Gallbladder (tissue), 1 donor: ENCODE results near the genes CCDC54, BBX, NECTIN3 and ZBED2.

DNA sequence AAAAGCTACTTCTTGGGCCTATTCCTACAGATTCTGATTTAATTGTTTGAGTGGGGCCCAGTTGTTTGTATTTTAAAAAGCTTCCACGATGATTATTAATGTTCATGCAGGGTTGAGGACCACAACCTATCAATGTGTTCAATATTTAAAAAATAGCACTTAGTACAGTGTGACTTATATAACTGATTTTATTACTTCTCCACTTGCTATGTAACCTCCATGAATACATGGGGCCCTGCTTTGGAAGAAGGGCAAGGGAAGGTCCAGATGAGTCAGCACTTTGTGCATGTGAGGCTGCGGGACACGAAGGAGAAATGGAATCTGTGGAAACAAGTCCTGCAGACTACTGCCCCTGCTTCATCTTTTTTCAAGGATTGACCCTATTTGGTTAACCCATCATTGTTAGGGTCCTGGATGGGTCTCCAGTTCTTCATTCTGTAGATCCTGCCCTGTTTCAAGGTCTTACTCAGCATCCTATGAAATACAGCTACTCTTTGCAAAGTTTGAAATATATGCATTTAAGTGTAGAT lies 1.6 kb downstream of the NXPE3 start:
- PRO-cap: no peak

GRCh38 chr3:101851088-101851638 lies 1.8 kb downstream of the NFKBIZ start:
- PRO-cap: no peak

GRCh38 chr3:101963910-101964290 lies 114.6 kb downstream of the NFKBIZ start:
- PRO-cap: no peak

- PRO-cap: no peak
These were observed 264.3 kb downstream of the NFKBIZ start for GRCh38 chr3:102113584-102114111.

DNA sequence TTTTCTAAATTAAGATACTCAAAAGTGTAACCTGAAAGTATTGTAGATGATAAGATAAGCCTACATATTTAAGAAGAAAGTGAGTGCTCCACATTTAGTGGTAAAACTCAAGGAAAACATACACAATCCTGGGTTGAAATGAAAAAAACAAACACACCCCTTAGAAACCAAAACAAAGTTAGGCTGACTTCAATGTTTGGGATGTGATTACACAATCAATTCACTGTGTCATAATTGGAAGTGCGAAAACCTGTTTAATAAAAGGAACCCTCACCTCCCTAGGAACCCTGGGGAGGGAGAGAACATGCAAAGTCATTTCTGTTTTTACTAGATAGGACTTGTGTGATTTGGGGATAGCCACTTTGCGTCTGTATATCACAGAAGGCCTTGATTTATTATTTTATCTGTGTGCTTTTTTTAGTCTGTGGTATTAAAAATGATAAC lies 274.9 kb downstream of the NFKBIZ start:
- PRO-cap: no peak

DNA sequence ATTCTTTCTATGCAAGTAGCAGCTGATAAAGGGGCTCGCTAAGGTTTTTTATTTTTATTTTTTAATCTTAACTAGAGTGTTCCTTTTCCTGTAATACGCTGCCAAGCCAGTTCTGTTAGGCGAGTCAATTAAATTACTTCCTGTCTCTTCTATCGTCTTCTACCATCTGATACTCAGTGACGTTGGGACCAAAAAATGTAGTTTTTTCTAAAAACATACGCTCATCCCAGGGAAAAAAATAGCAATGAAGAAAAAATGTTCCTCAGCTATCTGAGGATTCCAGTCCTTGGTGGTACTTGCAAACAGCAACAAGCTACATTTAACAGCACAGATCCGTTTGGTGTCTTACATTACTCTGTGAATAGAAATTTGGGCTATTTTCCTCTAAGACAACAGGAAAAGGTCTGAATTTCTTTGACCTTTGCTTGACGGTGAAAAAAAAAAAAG lies 254.6 kb upstream of the ZPLD1 start:
- PRO-cap: bidirectional peak, plus-strand start at position 282 of the sequence, minus-strand start at position 97 of the sequence

- PRO-cap: no peak
These were observed 203.4 kb downstream of the ALCAM start for GRCh38 chr3:105569992-105570660.

DNA sequence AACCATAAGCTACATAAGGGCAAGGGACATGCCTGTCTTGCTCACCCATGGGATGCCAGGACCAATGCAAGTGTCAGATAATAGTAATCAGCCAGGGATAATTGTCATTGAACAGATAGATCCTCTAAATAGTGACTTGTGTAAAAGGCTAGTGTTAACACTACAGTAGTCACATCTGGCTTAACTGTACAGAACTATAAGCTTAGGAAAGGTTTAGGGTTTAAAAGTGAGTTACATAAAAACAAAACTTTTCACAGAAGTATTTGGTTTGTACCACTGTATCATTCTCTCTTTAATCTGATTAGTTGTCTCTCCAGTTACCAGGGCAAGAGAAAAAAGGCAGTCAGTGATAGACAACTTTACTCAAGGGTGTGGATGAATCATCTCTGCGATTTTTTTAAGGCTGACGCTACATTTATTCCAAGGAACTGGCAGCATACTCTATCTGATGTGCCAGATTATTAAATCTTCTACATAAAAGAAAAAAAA lies 122.0 kb downstream of the CBLB start:
- PRO-cap: no peak

DNA sequence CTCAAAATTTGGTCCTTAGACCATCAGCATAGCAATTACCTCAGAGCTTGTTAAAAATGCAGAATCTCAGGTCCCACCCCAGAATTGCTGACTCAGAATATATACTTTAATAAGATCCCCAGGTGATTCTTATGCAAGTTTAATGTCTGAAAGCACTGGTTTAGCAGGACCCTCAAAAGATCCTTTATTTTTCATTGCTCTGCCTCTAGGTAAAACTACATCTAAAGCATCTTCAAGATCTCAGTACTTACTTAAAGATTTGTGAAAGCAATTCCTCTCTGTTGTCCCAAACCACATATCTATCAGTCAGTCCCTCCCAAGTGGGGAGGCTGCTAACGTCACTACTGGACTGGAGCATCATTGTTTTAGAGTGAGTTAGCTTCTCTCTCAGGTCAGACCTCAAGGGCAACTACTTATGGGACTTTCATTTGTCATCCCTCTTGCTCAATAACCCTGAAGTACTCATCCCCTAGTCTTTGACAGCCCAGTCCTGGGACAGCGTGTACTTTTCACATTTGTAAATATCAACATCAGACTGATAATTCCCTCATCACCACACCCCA lies 76.7 kb downstream of the CBLB start:
- PRO-cap: no peak

DNA sequence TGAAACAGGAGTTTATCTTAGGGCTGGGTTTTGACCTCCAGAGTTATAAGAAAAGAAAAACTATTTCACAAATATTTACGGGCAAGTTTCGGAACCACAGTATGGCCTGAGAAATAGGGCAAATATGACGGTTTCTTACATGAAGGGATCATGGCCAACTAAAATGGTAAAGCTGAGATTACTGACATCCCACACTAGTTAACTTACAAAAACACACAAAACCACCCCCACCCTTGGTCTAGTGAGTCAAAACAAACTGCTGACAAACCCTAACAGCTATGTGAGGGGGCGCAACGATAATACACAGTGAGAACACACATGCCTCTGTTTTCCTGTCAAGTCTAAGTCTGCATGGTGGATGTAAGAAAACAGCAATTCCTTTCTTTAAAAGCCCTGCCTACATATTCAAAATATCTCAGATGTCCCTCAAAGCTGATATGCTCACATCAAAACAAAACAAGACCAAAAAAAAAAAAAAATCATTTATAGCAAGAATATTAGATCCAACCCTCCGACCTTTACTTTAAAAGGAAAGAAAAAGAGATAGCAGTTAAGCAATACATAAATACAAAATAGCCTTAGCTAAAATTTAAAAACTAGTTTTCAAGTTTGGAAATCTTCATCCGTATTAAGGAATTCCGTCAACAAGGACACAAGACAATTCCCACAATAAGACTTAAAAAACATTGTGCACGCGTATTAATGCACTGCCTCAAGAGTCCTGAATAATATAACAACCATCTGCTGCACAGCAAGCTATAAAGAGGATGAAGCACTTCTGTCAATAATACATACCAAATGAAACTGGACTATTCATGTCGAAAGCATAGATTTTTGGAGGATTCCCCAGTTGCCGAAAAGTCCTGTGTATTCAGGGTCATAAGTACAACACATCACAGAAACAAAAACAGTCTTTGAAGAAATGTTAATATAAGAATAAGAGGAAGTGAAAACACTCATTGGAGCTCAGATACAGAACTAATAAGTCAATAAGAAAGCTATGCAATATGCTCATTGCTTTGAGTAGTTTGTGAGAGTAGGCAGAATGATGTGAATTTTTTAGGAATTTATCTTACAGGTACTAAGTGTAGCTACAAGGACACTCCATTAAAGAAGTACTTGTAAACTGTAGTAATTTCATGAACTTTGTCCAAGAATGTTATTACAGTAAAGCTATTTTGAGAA lies 31.9 kb downstream of the CBLB start:
- PRO-cap: no peak

GRCh38 chr3:107128956-107129482 lies 248.2 kb upstream of the CCDC54 start:
- PRO-cap: no peak

DNA sequence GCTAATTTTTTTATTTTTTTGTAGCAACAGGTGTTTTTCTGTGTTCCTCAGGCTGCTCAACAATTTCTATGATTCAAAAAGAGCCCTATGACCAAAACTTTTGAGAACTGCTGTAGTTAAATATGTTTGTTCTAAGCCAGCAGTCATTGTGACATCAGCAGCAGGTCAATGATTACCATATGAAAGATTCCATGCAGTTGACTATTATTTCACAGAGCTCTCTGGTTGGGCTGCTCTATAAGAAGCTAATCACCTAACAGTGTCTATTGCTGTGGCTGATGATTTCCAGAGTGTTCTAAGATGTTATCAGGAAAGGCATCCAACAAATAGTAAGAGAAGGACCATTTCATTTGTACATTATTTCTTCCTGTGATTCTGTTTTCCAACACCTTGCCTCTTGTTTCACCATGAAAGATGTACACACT lies at the start of gene CCDC54:
Gene CCDC54, plus strand, starts transcription at position 266 of the 425 bp plus-strand sequence.
- PRO-cap: no peak

GRCh38 chr3:107522557-107523431 lies at the start of gene BBX:
BBX (plus strand) TSS chr3:107522962.
- PRO-cap: unidirectional peak, plus-strand start at chr3:107522992; unidirectional peak, plus-strand start at chr3:107523041; unidirectional peak, plus-strand start at chr3:107523171; bidirectional peak, plus-strand start at chr3:107523266, minus-strand start at chr3:107523211

DNA sequence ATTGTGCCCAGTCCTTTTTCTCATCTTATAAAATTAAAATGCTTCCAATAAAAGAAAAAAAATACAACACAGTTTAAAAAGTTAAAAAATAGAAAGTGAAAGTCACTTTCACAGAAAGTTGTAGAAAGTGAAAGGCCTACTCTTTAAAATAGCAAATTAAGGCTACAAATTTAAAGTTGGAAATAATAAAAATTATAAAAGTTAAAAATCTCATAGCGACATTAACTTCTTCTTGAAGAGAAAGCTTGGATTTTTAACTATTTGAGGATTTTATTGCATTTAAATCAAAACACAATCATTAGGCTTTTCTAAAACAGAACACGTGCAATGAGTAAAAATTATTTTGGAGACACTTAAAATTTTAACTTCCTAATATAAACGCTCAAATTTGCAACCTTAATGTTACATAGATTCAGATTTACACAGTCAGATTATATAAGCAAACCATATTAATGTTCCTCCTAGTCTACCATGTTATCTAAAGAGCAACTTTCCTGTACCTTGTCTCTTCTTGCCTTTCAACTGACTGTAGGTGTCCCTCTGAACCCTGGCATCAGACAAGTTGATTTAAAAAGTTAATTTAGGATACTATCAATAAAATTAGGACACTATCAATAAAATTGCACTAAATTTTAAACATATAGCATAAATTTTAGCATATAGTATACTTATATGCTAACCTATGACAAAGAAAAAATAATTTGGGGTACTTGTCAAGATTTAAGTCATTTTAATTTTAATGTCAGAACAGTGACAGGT lies 35.6 kb downstream of the CD47 start:
- PRO-cap: no peak

DNA sequence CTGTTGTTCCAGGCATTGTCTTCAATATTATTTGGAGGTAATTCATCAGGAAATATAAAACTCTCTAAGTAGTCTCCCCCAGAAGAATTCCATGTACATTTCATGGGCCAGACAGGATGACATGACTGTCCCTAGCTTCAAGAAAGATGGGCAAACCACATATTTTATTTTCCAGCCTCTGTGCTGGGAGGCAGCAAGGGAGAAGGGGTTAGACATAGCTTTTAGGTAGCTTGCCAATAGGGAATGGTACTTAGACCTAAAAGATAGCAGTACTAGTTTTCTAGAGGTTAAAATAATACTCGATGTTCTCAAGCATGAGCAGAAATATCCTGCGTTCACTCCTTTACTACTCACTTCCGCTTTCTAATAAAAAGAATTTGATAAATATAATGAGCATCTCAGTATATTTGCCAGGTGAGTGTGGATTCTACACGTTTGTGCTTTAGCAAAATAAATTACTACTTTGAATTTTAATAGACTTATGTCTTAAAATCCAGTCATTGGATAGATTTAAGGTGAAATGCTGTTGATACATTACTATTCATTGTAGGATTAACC lies 39.3 kb upstream of the CD47 start:
- PRO-cap: no peak

- PRO-cap: no peak
These were observed 13.2 kb downstream of the DZIP3 start for GRCh38 chr3:108602441-108603429.

GRCh38 chr3:109356064-109356866 lies 18.9 kb upstream of the DPPA4 start:
- PRO-cap: no peak

DNA sequence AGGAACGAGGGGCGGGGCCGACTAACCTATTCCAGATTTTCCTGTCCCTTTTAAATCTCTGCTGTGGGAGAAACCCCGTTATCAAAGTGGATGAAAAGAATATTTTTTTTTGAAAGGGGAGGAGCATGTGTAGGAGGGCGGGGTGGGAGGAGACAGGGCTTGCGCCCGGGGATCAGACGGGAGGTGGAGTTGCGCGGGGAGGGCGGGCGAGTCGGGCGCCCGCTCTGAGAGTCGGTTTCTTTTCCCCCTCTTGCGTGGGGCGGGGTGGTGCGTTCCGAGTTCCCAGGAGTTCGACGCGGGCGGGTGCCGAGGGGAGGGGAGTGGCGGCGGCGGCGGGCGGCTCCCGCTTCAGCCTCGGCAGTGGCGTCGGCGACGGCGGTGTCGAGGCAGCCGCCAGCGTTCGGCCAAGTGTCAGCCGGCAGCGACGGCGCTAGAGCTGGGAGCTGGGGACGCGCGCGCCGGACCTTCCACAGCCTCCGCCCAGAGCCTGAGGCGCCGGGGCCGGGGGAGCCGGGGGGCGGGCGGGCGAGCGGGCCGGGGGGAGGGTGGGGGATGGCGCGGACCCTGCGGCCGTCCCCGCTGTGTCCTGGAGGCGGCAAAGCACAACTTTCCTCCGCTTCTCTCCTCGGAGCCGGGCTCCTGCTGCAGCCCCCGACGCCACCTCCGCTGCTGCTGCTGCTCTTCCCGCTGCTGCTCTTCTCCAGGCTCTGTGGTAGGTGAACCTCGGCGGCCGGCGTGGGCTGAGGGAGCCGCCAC lies at the start of gene NECTIN3:
Gene NECTIN3, plus strand, starts transcription at position 351 of the 756 bp plus-strand sequence.
- PRO-cap: bidirectional peak, plus-strand start at position 360 of the sequence, minus-strand start outside the sequence

GRCh38 chr3:111072655-111073102 lies 1.1 kb downstream of the NECTIN3 start:
- PRO-cap: no peak

GRCh38 chr3:111595193-111595760 lies at the start of gene ZBED2:
ZBED2 (minus strand) TSS chr3:111595346.
- PRO-cap: unidirectional peak, minus-strand start at chr3:111595346